Mesenchymal stem cell of Wharton's jelly (primary cell): ENCODE data around the genes SRGAP2C, PDZK1 and PRKAB2.

DNA sequence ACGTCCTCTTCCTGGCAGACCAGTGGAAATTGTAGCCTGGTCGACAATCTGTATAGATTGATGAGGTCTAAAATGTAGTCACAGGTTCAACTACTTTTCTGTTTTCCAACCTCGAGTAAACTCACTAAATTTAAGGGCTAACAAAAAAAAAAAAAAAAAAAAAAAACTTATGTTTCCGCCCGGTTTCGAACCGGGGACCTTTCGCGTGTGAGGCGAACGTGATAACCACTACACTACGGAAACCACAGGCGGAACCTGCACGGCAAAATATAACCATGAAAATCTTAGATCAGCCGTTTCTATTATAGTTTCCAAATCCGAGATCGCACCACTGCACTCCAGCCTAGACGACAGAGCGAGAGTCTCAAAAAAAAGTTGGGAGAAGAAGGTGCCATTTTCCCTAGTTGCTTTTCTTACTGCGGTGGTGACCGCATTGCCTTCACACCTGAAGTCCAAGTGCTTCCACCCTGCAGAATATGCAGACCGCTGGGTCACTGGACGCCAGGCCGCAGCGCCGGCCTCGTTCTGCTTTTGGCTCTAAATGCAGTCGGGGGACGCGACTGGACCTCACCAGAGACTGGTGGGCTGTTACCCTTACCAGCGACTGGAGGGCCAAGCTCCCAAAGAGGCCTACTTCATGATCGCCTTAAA, 131.1 kb downstream of the PPIAL4A start:
- CAGE, long polyA plus RNA: no peak

DNA sequence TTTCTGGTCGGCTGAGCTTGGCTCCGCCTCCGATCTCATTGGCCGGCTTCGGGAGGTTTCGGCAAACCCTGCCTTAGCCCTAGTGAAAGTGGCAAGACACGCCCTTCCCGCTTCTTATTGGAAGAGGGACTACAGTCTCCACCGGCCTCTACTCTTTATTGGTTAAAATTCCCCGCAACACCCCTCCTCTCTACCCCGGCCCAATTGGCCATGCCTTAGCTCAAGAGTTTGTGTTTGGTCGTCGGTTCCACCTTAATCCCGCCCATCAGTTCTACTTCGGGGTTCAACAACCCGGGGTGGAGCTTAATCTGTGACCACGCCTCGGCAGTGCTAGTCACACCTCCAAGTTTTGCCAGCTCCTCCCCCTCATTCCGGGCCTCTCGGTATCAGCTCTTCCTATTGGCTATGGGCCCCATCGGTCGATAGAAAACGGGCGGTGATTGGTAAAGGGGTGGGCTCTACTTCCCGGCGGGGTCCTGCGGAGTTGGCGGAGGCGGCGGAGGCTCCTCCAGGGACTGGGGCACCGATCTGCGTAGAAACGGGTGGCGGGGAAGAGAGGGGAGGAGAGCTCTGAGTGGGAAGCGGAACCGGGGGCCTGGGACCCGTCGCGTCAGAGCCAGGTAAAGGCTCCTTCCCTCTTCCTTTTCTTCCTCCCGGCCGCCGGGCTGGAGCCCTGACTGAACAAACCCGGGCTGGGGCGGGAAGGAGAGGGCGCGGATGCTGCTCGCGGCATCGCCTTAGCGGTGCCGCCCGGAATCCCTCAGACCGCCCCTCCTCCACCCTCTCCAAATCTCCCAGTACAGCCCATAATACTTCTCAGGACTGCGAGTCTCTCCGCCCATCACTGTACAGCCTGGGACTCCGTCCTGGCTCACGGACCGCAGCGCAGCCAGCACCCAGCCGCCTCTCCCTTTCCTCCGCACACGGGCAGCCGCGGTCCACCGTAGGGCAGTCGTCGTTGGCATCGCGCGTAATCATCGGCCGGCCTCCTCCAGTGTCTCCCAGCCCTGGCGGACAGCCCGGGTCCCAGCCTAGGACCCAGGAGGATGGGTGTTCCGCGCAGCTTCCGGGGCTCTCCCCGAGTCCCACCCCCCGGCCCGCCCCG, at the start of gene SRGAP2C:
TSS of gene SRGAP2C (plus strand) at position 471 of the 1,105 bp plus-strand sequence.
- CAGE, long polyA plus RNA: no peak

- CAGE, long polyA plus RNA: no peak
Measured at GRCh38 chr1:121401695-121402269, 217.0 kb downstream of the SRGAP2C start.

GRCh38 chr1:144545464-144546132, 47.1 kb upstream of the PPIAL4F start:
- CAGE, long polyA plus RNA: no peak

DNA sequence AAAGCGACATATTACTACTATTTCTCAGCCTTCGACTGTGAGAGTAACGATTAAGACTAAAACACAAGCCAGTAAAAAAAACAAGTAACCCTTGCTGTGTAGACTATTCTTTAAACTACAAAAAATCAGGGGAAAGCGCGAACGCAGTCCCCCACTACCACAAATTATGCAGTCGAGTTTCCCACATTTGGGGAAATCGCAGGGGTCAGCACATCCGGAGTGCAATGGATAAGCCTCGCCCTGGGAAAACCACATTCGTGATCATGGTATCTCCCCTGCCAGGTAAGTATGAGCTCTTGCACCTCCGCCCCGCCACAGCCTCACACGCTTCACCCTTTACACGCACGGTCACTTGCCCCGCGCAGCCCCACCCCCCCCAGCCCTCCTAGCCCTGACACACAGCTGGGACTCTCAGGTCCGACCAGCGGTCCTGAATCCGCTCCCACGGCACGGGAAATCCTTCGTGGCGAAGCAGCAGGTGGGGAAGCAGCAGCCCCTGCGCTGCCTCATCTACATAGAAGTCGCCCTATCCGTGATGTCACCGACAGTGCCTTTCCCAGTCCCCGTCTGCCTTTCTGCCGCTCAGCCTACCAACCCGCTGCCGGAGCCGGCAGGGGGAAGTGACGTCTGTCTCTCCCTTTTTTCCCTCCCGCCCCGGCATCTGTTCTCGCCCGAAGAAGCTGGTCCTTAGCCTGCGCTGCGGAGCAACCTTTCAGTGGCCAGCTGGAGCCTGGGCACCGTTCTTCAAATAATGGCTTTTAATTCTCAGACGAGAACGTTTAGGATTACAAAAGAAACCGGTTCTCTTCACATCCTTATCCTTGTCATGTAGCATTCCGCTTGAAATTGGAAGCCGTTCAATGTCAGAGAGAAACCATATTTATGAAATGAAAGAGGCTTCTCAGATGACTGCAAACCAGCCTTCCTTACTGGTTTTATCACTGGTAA, 31.9 kb upstream of the PPIAL4F start:
- CAGE, long polyA plus RNA: no peak

DNA sequence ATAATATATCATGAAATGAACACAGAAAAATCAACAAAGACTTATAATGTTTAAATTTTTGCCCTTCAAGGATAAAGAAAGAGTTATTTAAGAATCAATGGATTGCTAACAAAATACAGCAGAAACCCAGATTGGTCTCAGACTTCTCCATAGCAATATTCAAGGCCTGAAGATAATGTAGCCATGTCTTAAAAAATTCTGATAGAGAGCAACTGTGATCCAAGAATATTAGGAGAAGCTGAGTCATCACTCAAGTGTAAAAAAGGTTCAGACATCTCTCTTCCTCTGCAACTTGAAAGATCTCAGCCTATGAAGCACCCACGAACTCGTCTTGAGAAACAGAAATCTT, 85.3 kb downstream of the SRGAP2B start:
- CAGE, long polyA plus RNA: no peak

DNA sequence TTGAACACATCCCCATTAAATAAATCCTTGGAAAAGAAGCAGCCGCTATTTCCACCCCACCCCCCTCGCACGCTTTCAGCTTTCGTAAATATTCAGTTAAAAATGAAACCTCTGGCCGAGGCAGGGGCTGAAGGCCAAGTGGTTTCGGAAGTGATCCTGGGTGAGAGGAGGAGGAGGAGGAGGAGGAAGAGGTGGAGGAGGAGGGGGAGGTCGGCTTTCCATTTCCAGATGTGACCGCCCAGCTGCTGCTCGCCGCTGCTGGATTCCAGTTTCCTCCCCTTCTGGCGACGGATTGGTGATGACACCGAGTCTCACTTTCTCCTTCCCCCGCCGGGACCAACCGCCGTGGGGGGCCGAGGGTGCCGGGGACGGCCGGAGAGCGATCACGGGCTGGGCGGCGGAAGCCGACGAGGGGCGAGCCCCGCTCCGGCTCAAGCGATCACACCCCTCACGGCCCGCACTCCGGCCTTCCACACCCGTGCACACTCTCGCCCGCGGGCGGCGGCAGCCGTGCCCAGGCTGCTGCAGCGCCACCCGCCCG, 26.2 kb downstream of the PPIAL4D start:
- CAGE, long polyA plus RNA: no peak

- CAGE, long polyA plus RNA: no peak
Measured at GRCh38 chr1:145690255-145690929, 16.8 kb downstream of the PDZK1 start.

DNA sequence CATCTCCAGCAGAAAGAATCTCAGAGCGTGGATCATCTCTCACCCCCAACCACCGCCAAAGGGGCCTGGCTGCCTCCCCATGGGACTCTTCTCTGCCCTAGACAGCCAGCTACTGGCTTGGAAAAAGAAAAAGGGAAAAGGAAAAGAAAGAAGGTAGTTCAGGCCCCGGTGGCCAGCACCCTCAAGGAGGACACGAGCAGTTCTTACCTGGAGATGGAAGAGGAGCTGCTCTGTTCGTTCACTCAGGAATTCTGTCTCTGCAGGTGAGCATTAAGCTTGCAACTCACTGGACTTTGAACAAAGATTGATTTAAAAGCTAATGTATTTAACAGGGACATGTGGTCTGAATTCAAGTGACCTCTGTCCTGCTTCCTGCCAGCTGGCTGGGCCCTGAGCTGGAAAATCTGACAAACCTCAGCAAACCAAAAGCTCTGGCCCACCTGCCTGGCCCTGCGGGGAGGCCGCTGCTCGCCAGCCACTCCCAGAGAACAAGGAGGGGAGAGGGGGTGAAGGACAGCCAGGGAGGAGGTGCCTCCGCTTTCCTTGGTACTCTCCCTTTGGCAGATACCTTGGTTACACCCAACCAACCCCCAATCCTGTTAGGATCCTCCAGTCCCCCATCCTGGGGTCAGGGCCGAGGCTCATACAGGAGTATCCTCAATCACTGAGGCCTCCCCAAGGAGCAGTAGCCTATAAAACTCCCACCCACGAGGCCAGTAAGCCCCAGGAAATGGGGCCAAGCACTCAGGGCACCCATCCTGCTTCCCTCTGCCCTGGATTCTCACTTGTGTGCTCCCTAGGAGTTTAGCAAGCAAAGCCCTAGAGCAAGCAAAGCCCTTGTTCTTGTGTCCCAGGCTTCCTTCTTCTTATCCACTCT, at the start of gene PDZK1:
TSS of gene PDZK1 (minus strand) at position 259 of the 877 bp plus-strand sequence.
- CAGE, long polyA plus RNA: no peak

DNA sequence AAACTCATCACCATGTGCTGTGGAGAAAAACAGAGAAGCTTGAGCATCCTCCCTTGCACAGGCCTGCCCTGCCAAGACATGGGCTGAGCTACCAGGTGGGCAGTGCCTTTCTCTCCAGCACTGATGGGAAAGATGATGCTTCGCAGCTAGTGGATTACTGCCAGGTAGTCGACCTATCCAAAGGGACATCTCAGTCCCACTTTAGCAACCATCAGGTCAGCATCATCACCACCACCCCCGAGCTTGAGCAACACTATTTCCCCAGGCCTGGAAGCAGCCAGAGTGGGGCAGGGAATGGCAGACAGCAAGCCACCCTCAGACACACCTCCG, 1.9 kb downstream of the PIAS3 start:
- CAGE, long polyA plus RNA: no peak

GRCh38 chr1:145896928-145897968, 11.6 kb upstream of the ANKRD35 start:
- CAGE, long polyA plus RNA: no peak

DNA sequence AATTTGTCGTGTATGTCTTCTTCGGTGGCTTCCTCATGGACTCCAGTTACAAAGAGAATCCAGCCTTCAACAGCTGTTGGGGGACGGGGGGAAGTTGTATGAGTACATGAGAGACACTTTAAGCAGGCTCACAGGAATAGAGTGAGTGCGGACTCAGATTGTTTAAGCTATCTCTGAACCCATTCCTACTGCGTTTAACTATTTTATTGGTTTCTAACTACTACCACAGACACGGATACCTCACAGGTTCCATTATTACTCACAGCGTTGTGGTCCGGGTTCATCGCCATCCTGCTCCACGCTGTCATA, 784 bp downstream of the RBM8A start:
- CAGE, long polyA plus RNA: no peak

DNA sequence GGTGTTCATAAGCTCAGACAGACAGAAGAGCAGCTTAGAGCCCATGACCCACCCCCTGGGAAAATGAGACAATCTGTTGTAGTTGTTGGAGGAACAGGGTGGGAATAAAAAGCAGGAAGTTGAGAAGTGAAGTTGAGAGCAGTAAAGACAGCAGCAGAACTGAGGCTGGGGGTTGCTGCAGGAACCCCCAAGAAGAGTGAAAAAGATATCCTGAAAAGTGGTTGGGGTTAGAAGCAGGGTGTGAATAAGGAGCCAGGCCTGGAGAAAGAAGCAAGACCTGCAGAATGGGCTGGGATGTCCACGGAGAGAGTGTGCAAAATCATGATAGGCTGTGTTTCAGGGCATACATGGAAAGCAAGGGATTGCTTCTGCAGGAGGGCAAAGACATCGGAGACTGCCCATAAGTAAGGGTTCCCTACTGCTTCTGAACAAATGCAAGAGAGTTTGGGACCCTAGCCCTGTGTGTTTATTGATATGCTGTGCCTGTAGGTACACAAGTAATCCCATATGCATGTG, 1.8 kb upstream of the LIX1L start:
- CAGE, long polyA plus RNA: no peak

DNA sequence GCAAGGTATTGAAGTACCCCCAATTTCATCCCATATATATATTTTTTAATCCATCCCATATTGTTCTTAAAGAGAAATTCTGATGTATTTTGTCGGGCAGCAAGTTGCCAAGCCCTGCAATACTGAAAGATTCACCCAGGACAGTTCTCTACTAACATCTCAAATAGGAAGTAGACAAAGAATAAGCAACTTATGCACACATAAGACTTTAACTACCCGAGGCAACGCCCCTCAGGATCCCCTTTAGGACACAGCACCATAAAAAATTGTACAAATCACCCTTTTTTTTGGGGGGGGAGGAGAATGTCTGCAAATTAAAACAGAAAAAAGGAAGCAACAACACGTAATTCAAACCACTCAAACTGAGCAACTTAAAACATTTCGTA, 824 bp downstream of the TXNIP start:
- CAGE, long polyA plus RNA: no peak

DNA sequence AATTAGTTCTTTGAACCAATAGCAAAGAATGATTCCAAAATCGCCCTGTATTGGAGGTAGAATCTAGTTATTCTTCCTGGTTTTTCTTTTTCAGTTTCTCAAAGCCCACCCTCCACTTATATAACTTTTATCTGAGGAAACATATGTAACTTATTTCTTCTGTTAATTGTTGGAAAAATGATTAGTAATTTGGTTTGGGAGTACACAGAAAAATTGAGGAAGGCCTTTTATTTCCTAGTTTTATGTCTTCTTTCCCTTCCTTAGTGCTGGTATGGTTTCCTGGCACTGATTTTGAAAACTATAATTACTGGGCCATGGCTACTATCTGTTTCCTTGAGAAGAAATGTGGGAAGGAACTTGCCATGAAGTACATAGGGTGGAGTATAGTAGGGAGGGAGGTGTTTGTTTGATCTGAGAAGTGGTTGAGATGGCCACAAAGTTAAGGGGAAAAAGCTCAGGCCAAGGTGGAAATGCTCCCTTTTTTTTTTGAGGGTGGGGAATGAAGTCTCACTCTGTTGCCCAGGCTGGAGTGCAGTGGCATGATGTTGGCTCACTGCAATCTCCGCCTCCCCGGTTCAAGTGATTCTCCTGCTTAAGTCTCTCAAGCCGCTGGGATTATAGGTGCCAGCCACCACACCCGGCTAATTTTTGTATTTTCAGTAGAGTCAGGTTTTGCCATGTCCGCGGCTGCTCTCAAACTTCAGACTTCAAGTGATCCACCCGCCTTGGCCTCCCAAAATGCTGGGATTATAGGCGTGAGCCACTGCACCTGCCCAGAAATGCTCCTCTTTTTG, 11.4 kb downstream of the HJV start:
- CAGE, long polyA plus RNA: no peak

- CAGE, long polyA plus RNA: no peak
Measured at GRCh38 chr1:146386925-146387781, 42.6 kb upstream of the PPIAL4H start.

DNA sequence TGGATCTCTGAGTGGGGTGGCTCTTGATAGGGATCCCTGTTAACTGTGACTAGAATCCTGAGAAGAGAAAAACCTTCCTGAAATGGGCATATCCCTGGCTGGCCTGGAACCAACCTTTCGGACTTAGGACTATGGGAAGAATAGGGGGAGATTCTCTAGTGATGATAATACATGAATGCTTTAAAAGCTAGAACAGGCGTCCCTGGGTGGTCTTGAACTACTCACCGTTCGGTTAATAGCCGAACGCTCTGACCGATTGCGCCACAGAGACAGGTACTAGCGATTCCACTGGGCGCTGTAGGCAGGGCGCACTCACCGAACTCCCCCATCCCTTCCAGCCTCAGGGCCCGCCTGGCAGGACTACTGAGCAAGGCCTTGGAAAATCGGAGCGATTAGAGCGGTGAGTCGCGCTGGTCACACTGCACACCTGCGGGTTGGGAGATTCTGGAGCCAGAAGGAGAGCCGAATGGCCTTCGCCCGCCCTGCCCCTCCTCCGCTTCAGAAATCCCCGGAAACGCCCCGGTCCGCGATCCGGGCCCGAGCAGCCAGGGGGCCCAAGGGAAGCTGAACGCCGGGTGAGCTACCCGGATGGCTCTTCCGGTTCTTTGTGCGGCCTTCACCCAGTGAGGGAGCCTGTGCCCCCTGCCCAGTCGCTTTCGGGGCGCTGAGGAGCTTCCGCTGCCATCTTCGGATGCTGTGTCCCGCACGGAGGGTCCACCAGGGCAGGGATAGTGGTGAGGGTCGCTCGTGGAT, 142.0 kb upstream of the PPIAL4H start:
- CAGE, long polyA plus RNA: no peak

- CAGE, long polyA plus RNA: no peak
Measured at GRCh38 chr1:146934344-146935234, 3.5 kb upstream of the NBPF12 start.

DNA sequence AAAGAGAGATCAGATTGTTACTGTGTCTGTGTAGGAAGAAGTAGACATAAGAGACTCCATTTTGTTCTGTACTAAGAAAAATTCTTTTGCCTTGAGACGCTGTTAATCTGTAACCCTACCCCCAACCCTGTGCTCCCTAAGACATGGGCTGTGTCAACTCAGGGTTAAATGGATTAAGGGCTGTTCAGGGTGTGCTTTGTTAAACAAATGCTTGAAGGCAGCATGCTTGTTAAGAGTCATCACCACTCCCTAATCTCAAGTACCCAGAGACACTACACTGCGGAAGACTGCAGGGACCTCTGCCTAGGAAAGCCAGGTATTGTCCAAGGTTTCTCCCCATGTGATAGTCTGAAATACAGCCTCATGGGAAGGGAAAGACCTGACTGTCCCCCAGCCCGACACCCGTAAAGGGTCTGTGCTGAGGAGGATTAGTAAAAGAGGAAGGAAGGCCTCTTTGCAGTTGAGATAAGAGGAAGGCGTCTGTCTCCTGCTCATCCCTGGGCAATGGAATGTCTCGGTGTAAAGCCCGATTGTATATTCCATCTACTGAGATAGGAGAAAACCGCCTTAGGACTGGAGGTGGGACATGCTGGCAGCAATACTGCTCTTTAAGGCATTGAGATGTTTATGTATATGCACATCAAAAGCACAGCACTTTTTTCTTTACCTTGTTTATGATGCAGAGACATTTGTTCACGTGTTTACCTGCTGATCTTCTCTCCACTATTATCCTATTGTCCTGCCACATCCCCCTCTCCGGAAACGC, 10.4 kb downstream of the NBPF12 start:
- CAGE, long polyA plus RNA: no peak

DNA sequence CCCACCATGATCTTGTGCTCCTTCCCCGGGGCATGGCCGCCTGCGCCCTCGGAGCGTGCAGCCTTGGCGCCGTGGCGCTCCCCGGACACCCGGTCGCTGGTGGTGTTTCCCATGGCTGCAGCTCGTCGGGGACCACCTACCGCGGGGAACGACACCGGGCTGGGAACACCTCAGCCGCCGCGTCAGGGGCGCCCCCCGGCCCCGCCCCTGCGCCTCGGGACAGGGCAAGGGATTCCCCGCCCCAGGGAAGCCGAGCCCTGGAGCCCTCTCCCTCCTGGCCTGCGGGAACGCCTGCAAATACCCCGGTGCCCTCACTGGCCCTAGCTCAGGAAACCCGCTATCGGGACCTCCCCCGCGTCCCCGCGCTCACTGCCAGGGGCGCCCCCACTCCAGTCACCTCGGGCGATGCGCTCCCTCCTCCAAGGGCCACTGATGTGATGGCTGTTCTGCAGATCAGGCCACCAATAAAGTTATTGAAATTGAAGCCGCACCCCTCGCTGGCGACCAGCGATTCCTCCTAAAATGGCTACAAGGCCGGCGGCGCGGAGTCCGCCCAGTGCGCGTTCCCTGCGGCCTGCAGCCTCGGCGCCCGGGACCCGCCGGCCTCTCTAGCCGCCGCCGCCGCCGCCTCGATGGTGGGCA, at the start of gene PRKAB2:
TSS of gene PRKAB2 (minus strand) at position 439 of the 642 bp plus-strand sequence.
- CAGE, long polyA plus RNA: no peak